ENCODE measurements around a stretch of chr10.

- PRO-cap, result no peak
- RAMPAGE, long total RNA, result no peak
- RRBS, result no CpG with 5 or more reads among the region's 7 CpGs
These were observed 172.0 kb downstream of the NEURL1 start for GRCh38 chr10:103665269-103666104.

DNA sequence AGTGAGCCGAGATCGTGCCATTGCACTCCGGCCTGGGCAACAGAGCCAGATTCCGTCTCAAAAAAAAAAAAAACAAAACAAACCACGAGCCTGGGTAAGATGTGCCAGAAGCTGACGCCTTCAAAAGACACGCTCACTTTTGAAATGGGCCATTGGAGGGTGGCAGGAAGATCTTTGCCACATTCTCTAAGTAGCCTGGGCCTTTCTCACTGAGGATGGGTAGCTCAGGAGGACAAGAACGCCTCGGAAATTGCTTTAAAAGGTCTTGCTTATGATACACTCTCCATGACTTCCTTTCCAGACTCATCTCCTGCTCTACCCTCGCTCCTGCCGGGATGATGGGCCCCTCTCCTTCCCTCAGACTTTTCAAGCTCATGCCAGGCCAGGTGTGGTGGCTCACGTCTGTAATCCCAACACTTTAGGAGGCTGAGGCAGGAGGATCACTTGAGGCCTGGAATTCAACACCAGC lies 172.6 kb downstream of the SH3PXD2A start:
- PRO-cap, result no peak
- RAMPAGE, long total RNA, result no peak
- RRBS, result no CpG with 5 or more reads among the region's 12 CpGs

DNA sequence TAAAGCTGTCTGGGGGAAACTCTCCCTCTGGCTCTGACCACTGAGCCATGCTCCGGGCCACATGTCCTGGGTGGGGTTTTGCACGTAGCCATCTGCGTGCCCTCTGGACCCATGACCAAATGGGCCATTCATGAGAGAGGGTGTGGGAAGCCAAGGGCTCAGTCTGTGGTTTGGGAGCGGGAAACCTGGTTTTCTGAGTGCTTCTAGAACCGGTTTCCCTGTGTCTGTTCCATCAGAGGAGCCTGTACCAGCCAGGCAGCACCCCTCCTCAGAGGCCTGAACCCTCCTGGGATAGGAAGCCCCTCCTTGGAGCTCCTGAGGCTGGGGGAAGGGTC lies 143.2 kb downstream of the SH3PXD2A start:
- PRO-cap, result no peak
- RAMPAGE, long total RNA, result no peak
- RRBS, result no CpG with 5 or more reads among the region's 5 CpGs

GRCh38 chr10:103713442-103713948 lies 141.9 kb downstream of the SH3PXD2A start:
- PRO-cap, result no peak
- RAMPAGE, long total RNA, result no peak
- RRBS, result no CpG with 5 or more reads among the region's 4 CpGs

DNA sequence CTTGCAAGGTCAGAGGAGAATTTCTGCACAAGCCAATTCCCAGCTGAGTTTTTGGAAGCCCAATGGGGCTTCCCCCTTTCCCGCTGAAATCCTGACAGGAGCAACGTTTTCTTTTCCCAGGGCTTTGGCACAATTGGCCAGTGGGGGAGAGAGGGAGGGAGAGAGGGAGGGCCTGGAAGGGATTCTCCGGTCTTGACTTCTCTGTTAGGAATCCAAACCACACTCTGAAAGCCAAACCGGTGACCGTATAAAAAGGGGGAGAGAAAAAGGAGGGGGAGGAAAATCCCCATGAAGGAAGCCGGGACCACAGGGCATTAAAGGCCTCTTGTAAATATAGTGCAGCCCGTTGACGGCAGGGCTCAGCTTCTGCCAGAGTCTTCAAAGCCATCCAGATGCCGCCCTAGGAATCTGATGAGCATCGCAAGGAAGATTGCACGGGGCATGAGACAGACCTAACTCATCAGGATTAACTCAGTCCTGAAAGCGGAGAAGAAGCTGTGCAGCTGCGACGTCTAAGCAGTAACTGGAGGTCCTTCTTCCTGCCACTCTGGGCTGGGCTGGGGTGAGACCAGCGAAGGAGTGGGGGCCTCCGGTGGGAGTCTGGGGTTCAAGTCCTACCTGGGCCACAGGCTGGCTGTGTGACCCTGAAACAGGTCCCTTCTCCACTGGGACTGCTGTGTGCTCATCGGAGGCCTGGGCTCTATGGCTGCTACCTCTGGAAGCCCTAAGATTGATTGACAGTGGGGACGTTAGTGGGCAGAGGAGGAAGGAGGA lies 115.9 kb downstream of the SH3PXD2A start:
- PRO-cap, result no peak
- RAMPAGE, long total RNA, result no peak
- RRBS, result 37% methylated on average over 2 of the region's 18 CpGs

DNA sequence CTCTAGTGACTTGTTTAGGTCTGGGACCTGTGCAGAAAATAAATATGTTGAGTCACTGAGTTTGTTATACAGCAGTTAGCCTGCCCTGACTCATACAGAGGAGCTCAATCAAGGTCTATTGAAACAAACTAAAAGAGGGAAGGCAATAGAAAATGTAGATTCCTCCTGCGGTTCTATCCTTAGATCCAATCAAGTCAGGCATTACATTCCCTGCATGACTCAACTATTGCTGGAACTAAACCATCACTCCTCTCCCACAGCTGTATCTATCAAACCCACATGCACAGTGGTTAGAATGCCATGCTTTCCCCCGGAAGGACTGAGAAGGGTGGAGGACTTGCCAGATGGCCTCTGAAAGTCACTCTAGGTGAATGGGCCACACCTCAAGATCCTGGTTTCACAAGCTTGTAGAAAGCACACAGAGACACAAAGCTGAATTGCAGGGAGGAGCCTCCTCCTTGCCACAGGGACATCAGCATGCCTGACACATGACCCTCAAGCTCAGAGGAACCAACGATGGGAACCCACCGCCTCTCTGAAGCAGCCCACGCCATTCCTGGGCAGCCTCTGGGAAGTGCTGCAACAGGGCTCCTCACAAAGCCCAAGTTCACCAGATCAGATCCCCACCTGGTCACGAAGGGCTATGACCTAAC lies 73.8 kb downstream of the SH3PXD2A start:
- PRO-cap, result no peak
- RAMPAGE, long total RNA, result no peak
- RRBS, result no CpG with 5 or more reads among the region's 6 CpGs

GRCh38 chr10:103789484-103790033 lies 65.8 kb downstream of the SH3PXD2A start:
- PRO-cap, result no peak
- RAMPAGE, long total RNA, result no peak
- RRBS, result no CpG with 5 or more reads among the region's 5 CpGs

DNA sequence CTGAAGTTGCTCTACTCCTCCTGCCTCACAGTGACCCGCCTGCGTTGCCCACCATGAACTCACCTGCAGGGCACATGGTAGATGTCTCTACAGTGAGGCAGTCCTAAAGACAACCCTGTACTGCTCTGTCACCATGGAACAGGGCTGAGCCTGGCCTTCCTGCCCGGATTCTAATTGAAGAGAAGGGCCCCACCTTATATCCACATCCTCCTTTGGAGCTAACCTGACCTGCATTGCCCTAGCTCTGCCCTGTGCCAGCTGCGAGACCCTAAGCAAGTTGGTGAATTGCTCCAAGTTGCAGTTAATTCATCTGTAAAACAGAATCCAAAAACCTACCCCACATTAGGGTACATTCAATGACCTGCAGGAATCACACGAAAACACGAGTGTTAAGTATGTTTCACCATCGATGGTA lies 4.0 kb downstream of the SH3PXD2A start:
- PRO-cap, result no peak
- RAMPAGE, long total RNA, result no peak
- RRBS, result no CpG with 5 or more reads among the region's 7 CpGs

GRCh38 chr10:103916334-103916744 lies 1.6 kb downstream of the STN1 start:
- PRO-cap, result no peak
- RAMPAGE, long total RNA, result no peak
- RRBS, result no CpG with 5 or more reads among the region's 2 CpGs

- PRO-cap, result no peak
- RAMPAGE, long total RNA, result no peak
- RRBS, result no CpG with 5 or more reads among the region's 8 CpGs
These were observed 57.6 kb downstream of the SLK start for GRCh38 chr10:104024441-104025059.

DNA sequence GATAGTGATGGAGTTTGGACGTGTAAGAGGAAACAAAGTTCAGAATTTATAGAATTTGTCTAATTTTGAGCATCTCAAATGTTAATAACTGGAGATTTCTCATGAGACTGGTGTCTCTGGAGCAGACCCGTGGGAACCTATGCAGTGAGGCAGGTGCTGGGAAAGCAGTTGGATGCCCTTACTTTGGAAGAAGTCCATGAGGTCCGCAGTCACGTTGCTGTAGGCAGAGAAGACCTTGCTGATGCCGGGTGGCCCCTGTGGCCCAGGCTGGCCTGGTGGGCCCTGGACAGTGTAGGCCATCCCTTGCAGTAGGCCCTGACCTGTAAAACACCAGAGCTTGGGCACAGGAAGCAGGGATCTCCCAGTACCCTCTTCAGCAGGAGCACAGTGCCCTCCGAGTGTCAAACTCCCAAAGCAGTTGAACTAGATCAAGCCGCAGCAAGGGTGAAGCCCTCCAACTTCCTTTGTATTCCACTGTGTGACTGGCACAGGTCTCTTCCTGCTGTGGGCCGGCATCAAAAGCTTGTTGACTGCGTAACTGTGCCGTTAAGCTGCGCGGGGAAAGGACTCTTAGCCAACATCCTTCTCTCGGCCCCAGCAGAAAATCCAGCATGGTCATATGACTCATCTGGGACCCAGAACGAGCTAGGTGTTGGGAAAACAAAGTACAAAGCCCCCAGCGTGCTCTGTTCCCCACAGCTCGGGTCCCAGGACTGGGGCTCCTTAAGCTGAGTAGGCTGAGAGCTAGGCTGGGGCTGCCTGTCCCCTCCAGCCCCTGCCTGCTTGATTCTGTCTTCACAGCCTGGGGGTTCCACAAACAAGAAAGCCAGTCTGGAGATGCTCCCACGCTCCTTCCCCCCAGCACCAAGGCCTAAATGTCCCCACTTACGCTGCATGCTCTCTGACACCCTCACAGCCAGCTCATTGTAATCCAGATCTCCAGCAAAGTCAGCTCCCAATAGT lies 52.3 kb downstream of the COL17A1 start:
- PRO-cap, result no peak
- RAMPAGE, long total RNA, result no peak
- RRBS, result no CpG with 5 or more reads among the region's 18 CpGs

DNA sequence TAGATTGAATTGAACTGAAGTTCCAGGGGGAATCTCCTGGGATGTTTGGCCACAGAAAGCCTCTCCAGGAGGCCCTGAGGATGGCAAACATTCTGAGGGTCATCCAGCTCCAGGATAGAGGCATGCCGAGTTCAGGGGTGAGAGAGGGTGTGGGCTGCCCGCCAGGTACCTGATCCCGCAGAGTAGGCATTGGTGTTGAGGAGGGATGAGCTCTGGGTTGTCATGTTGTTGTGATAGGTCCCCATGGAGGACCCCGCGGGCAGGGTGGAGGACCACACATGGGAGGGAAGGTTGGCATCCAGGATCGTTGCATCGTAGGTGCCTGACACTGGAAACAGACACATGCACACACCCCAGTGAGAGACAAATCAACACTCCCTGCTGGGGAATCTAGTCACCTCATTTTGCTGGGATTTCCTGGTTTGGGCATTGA lies 21.4 kb downstream of the COL17A1 start:
- PRO-cap, result no peak
- RAMPAGE, long total RNA, result no peak
- RRBS, result no CpG with 5 or more reads among the region's 7 CpGs

GRCh38 chr10:104267001-104267677 lies 1.8 kb upstream of the GSTO2 start:
- PRO-cap, result no peak
- RAMPAGE, long total RNA, result no peak
- RRBS, result no CpG with 5 or more reads among the region's 3 CpGs

DNA sequence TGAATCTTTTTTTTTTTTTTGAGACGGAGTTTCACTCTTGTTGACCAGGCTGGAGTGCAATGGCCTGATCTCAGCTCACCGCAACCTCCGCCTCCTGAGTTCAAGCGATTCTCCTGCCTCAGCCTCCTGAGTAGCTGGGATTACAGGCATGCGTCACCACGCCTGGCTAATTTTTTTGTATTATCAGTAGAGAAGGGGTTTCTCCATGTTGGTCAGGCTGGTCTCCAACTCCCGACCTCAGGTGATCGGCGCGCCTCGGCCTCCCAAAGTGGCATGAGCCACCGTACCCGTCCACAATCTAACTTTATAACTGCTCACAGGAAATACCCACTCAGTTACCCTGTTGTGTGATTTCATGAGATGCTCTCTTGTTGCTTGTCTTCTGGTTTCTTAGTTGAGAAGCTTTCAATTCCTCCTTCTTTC lies 1.3 kb upstream of the GSTO2 start:
- PRO-cap, result no peak
- RAMPAGE, long total RNA, result no peak
- RRBS, result no CpG with 5 or more reads among the region's 13 CpGs

DNA sequence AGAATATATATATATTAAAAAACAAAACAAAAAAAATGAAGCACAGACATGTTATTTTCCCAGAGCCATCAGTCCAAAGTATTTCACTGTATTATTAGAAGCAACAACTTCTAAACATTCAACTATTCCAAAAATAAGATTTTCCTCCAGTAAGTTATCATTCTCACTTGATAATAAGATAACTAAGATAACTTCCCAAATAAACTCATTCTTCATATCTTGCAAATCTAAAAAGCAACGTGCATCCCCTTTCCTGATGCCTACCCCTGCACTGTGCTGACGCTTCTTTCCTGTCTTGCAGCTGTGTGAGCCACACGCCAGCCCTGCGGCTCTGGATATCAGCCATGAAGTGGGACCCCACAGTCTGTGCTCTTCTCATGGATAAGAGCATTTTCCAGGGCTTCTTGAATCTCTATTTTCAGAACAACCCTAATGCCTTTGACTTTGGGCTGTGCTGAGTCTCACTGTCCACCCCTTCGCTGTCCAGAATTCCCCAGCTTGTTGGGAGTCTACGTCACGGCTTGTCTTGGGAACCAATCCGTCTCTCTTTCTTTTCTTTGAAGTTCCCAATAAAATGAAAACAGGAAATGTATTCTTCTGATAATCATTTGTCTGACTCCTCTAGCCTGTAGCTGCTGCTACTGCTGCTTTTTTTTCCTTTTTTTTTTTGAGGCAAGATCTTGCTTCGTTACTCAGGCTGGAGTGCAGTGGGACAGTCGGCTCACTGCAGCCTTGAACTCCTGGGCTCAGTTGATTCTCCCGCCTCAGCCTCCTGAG lies 30.0 kb downstream of the GSTO2 start:
- PRO-cap, result no peak
- RAMPAGE, long total RNA, result no peak
- RRBS, result no CpG with 5 or more reads among the region's 11 CpGs

DNA sequence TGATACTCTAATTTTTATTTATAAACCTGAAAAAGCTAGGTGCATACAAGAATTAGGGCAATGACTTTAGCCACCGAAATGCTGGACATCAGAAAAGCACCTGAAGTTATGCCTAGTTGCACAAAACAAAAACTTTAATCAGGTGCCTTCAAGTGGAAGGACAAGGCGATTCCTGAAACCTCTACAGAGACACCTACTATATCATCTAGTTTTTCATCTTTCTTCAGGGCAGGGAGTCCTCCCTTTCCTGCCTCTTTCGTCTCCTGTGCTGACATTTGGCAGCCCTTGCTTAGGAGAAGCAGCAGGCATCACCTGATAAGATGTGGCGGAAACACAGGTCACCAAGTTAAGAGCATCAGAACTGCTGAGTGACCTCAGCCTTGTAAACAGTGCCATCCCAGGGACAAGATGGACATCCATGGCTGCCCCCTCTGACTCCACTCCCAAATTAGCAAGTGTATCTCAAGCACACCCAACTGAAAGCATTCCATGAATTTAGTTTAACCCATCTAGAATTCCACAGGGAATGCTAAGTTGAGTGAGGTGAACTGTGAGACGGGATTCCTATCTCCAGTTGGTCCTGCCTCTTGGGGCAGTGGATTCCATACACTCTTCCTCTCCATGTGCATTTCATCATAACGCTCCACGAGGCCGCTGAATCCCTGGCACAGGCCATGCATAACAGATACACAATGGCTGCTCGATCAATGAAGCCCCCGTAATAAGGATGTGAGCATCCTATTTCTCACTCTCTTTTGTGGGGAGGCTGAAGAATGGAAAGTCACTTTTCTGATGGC lies 5.8 kb downstream of the ITPRIP start:
- PRO-cap, result no peak
- RAMPAGE, long total RNA, result no peak
- RRBS, result no CpG with 5 or more reads among the region's 10 CpGs

DNA sequence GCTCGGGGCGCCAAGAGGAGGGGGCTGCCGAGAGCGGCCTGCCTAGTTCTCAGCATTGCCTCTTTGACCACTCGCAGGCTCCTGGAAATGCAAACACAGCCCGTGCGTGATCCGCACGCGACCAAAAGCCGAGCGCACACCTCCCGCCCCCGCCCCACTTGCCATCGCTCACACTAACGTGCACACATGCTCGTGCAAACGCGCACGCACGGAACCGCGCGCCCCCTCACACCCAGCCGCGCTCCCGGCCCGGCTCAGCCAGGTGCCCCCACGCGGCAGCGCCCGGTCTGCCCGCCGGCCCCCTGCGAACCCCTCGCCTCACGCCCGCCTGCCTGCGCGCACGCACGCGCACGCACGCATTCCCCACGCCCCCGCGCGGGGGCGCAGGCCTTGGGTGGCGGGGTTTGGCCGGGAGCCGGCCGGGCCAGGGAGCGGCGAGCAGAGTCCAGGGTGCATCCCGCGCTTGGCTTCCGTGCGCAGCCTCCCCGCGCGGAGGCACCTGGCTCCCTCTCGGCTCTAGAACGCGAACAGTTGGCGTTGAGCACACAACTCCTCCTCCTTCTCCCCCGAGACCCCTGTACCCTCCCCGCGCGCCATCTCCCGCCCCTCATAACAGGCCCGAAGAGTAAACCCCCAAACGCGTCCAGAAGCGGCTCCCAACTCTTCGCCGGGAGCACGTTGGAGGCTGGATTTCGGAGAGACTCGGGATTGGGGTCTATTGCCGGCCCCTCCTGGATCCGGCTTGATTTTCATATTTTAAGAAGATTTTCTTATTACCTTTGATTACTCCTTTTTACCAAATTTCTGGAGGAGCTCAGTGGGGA lies 672 bp upstream of the SORCS3 start:
- PRO-cap, result no peak
- RAMPAGE, long total RNA, result no peak
- RRBS, result 2% methylated on average over 10 of the region's 83 CpGs

DNA sequence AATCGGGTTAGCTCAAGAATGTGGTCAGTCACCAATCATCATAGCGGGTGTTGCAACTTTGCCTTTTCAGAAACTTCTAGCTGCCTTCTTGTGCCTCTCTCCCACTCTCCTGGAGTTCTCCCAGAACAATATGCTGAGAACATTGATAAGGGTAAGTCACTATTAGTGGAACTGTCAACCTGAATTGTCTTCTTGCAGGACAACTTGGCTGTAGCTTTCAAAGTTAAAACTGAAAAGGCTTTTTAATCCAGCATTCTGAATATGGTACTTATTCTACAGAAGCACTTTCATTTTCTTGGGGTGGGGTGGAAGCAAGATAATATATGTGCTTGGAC lies 525.0 kb upstream of the SORCS1 start:
- PRO-cap, result no peak
- RAMPAGE, long total RNA, result no peak
- RRBS, result no CpG with 5 or more reads among the region's 2 CpGs

- PRO-cap, result no peak
- RAMPAGE, long total RNA, result no peak
- RRBS, result no CpG with 5 or more reads among the region's 1 CpG
These were observed 670.2 kb downstream of the XPNPEP1 start for GRCh38 chr10:109253069-109253466.

DNA sequence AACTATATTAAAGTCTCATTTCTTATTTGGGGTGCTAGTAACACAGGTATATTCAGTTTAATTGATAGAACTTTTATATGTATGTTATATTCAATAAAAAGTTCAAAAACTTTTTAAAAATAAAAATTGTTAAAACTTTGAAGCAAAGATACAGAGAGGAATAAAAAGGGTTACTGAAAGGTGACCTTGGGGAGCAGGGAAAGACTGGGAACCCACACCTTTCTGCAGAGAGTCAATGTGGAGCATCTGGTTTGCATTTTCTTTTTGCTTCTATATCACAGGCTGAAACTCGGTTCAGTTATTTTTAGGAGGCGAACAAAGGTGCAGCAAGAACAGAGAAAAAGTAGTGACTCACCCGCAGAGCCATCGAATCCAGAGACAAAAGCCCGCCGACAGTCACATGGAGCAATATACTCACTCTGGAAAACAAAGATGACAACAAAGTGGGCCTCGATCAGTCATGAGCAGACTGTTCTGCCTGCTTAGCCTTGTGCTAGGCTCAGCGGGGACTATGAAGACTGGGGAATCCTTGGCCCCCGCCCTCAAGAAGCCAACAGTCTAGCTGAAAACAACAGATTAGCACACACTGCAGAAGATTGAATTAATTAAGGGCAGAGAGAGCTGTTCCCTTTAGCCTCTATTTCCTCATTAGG lies 30.5 kb downstream of the XPNPEP1 start:
- PRO-cap, result no peak
- RAMPAGE, long total RNA, result no peak
- RRBS, result no CpG with 5 or more reads among the region's 9 CpGs